Natural killer cell (primary cell): ENCODE results near the genes MRPS25 and GALNT15.

GRCh38 chr3:14948503-14949084, 1.2 kb downstream of the NR2C2 start:
- PRO-cap = bidirectional peak, plus-strand start at chr3:14948632, minus-strand start at chr3:14948365

DNA sequence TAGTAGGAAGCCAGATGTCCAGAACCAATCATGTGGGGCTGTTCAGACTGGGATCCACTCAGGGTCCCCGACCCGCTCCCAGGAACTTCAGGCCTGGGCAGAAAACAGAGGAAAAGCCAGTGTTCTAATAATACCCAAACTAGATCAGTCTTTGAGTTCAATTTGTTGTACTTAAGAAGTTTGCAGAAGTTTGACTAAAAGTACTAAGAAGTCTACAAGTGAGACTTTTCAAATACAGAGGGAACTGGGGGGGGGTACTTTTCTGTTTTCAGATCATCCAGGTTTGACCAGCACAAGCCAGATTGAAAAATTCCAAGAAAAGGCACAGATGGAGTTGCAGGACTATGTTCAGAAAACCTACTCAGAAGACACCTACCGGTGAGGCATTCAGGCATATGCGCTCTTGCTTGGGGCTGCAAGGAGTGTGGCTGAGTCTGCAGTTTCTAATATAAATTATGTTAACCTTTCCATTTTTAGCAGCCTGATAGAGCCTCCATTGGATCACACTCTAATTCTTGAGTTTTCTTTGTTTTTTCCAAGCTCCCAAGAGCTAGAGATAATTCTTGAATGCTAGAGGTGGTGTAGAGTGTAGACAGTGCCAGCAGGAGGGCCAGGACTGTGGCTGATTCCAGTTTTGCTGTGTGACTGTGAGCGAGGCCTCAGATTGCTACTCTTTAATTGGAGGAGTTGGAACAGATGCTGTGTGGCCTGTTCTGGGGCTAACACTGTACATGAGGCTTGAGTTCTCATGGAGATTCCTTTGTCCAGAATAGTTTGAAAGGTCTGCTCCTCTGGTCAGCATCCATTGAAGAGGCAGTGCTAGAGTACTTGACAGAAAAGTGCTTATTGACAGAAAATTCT, 26.0 kb downstream of the MRPS25 start:
- PRO-cap = no peak

DNA sequence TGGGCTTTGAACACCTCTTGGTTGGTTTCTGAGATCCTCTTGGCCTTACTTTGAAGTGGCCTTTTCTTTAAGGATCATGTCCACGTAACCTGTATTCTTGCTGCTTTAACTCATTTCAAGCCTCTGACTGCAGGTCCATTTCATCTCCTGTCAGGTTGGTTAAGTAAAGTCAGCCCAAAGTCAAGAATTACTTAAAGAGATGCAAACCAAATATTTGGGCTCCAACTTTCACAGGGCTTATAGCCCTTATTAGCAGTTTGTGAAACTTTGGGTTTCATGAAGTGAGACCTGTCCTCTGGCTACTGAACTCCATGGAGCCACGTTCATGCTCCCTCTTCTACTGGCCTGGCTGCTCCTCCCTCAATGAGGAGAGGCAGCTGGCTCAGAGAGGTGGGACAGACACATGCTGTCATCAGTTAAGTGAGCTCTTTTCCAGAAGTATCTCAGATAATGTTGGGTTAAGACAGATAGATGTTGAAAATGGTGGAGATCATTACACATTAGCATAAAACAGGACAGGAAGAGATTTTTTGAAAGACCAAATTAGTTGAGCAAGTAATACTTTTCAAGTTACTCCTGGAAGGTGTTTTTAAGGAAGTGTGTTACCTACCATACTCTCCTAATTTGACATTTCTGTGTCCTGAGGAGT, 19.5 kb downstream of the MRPS25 start:
- PRO-cap = no peak

DNA sequence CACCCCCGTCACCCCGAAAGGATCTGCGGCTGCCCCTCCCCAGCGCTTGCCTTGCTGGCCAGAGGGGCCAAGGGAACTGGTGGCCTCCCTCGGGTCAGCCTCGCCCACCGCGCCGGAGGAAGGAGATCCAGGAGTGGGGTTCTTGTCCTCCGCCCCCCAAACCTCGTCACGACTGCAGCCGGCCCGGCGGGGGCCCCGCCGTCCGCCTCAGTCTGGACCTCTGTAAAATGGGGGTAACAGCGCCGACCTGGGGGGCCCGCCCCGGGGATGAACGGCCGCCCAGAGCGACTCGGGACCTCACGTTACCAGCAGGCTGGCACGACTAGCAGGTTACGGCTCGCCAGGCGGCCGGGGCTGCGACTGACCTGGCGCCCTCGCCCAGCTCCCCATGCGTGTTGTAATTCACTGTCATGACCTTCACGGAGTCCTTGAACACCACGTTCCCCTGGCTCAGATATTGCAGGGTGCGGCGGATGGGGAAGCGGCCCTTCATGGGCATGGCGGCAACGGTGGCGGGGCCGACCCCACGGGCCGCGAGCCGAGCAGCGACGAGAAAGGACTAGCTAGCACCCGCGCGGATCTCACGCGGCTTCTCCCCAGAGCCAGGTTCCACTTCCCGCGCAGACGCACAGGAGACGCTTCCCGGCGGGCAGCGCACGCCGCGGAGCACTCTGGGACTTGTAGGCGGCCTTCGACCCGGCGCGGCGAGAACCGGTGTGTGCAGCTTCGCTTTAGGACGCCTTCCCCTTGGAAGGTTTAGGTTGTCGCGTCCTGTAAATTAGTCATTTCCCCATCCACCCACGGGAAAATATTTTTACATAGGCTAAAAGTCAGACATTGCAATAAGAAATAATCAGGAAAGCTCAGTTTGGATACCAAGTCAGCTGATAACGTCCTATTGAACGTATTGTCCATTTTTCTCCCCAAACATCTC, at the start of gene MRPS25:
Gene MRPS25, minus strand, starts transcription at position 620 of the 934 bp plus-strand sequence.
- PRO-cap = unidirectional peak, minus-strand start at position 561 of the sequence

DNA sequence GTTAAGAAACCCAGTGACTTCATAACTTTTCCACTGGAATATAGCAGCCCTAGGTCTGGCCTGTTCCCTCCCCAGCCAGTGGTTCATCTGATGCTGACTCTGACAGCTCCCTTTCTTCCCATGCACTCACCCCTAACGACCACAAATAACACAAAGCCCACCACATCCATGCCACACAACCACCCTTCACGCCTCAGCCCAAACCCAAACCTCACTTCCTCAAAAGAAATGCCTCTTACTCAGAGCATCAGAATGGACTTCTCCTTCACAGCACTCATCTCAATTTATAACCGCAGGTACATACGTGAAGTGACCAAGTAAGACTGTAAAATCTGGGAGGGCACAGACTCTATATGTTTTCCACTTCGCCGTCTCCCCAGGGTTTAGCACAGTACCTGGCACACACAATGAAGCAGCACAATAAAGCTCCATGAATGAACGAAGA, 1.0 kb downstream of the RBSN start:
- PRO-cap = no peak

DNA sequence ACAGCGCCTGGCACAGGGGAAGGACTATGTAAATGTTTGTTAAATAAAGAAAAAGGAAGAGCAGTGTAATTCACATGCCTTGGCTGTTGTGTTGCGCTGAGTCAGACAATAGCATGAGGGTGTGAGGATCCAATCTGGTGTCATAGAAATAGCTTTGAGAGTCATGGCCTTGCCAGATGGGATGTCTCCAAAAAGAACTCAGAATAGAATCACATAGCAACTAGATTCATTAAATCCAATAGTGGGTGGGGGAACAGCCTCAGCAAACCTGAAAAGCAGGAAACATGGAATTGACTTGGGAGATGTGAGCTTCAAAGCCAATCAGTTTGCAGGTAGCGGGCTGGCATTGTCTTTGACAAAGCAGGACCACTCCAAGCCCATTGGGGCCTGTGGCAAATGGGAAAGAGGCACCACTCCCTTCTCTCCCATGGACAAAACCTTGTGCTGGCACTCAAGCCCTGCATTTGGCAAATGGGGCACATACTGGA, 4.0 kb upstream of the RBSN start:
- PRO-cap = no peak

DNA sequence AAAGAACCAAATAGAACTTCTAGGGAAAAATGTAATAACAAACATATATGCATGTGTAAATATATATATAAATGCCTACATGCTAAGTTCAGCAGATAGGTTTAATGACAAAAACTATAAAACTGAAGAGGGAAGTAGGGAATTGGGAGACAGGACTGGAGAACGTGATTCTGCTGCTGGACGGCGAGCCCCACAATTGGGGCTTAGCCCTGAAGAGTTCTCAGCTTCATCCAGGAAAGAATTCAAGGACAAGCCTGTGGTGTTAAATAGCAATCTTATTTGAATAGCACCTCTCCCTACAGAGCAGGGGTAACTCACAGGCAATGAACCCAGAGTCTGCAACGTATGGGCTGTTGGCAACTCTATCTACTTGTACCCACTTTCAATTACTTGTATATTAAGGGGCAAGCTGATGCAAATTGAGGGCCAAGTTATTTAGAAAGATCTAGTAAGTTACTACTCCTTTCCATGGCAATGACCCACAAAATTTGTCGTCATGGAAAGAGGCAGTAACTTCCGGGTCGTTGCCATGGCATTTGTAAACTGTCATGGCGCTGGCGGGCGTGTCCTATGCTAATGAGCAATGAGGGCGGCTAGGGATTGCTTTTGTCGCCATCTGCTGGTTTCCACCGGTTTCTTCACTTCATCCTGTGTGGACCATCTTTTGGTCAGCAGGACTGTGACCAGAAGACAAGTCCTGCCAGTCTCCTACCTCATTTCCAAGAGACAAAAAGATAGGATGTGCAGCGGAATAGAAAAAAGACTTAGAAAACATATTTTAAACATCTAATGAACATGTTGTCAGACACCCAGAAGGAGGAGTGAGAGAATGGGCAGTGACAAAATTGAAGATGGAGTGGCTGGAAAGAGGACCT, 45.7 kb upstream of the SH3BP5 start:
- PRO-cap = unidirectional peak, minus-strand start at position 368 of the sequence

DNA sequence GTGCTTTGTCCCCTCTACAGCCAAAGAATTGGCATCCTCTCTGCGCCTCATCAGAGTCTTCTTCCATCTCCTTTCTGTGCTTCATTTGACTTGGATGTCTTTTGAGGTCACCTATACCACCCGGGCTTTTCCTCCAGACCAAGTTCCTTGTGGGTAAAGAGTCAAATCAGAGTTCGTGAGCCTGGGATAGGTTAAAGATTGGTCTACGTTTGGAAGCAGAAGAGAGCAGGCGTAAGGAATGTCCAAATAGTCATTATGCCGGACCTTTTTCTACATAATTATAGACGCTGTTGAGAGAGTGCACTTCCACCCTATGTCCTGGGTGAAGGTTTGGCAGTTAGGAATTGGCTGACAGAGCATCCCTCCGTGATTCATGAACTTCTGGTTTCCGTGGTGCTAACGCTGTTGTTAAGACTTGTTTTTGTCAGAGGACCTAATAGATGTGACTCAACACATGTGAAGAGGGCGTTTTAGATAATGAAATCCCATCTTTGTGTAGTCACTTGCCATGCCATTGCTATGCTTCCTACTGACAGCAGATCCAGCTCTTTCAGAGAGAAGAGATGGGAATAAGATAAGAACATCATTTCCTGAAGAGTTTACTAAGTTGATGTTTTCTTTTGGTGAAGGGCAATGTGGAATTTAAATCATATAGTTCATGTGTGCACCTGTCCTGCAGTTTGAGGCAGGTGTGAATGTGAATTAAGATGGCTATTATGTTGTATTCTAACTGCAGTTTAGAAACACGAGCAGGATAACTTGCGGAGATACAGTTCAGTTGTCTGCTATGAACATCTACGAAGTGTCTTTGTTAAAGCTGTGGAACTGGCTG, 1.2 kb downstream of the EAF1 start:
- PRO-cap = bidirectional peak, plus-strand start at position 499 of the sequence, minus-strand start at position 383 of the sequence

- PRO-cap = no peak
These were observed 14.3 kb upstream of the COLQ start for GRCh38 chr3:15535788-15536147.

- PRO-cap = bidirectional peak, plus-strand start at chr3:15797286, minus-strand start at chr3:15796932
These were observed 1.1 kb downstream of the ANKRD28 start for GRCh38 chr3:15796778-15797073.

GRCh38 chr3:15859240-15860287, 61.8 kb upstream of the ANKRD28 start:
- PRO-cap = bidirectional peak, plus-strand start at chr3:15859680, minus-strand start at chr3:15859543; bidirectional peak, plus-strand start at chr3:15859990, minus-strand start at chr3:15859814

DNA sequence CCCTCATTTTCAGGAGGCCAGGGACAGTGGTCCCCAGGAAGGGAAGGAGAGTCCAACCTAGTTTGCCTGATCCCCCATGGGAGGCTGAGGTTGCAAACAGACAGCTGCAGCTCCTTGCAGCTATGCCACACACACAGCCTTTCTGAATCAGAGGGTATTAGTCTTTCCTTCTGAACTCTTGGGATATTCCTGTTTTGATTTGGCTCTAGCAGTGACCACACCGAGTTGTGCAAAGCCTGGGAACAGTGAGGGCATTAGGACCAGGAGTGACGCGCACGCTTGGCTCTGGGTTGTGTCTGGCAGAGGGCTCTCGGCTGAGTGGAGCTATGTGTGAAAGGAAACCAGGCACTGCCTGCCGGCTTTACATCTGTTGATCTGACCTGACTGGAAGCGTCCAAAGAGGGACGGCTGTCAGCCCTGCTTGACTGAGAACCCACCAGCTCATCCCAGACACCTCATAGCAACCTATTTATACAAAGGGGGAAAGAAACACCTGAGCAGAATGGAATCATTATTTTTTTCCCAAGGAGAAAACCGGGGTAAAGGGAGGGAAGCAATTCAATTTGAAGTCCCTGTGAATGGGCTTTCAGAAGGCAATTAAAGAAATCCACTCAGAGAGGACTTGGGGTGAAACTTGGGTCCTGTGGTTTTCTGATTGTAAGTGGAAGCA, at the start of gene GALNT15:
Gene GALNT15, plus strand, starts transcription at position 364 of the 670 bp plus-strand sequence.
- PRO-cap = no peak

DNA sequence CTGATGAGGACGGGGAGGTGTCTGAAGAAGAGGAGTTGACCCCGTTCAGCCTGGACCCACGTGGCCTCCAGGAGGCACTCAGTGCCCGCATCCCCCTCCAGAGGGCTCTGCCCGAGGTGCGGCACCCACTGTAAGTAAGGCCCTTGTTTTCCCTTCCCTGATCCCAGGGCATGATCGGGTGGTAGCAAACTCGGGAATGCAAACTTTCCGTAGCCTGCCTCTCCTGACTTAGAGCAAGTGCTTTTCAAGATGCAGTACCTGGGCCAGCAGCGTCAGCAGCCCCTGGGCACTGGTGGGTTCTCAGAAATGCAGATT, 1.0 kb downstream of the GALNT15 start:
- PRO-cap = no peak

DNA sequence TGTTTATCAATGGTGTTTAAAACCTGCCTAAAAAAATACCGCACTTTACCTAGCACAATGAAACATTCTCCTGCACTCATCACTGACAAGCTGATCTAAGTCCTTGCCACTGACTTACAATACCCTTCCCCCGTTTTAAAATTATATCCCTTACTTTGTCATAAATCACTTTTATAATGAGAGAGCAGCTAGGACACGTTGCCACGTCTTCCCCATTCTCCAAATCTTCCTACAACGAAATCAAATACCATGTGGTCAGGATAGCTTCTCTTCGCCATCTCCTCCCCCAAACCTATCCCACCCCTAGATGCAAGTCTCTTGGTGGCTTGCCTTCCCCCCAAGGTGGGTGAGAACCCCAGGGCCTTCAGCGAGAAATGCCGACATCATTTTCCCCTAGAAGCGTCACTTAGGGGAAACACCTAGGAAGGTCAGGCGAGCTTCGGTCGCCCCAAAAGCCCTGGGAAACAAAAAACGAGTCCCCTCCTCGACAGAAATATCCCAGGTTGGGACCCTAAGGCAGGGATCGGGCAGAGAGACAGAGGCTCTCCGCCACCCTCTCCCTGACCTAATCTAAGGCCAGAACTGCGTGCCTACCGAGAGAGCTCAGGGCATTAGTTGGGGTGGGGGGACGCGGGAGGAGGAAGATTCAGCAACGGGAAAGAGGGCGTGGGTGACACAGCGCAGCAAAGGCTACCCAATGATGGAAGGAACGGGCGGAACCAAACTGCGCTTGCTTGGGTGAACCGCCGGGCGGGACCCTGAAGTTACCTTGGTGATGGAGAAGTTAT, 548 bp downstream of the DPH3 start:
- PRO-cap = unidirectional peak, plus-strand start at position 512 of the sequence; bidirectional peak, plus-strand start at position 722 of the sequence, minus-strand start at position 648 of the sequence

DNA sequence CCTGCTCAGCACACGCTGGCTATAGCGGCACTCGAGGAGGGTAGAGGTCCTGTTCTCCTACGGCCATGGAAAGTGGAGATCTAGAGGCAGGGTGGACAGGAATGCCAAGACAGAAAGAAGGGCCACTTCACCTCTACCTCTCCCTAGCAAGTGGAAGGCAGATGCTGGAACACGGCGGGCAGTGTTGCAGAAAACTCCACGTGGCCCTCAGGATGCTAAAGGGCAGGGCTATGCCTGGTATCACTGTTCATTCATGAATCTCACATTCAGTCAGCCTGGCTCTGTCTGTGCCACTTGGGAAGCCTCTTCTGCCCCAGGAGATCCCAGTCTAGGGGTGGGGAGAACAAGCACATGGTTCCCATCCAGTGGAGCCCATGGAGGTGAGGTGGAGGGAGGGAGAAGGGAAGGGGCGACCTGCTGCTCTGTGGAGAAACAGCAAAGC, 71.0 kb downstream of the OXNAD1 start:
- PRO-cap = no peak

GRCh38 chr3:16462872-16463131, 50.7 kb downstream of the RFTN1 start:
- PRO-cap = bidirectional peak, plus-strand start at chr3:16462950, minus-strand start at chr3:16462714

- PRO-cap = no peak
These were observed 41.1 kb downstream of the RFTN1 start for GRCh38 chr3:16472261-16473012.

DNA sequence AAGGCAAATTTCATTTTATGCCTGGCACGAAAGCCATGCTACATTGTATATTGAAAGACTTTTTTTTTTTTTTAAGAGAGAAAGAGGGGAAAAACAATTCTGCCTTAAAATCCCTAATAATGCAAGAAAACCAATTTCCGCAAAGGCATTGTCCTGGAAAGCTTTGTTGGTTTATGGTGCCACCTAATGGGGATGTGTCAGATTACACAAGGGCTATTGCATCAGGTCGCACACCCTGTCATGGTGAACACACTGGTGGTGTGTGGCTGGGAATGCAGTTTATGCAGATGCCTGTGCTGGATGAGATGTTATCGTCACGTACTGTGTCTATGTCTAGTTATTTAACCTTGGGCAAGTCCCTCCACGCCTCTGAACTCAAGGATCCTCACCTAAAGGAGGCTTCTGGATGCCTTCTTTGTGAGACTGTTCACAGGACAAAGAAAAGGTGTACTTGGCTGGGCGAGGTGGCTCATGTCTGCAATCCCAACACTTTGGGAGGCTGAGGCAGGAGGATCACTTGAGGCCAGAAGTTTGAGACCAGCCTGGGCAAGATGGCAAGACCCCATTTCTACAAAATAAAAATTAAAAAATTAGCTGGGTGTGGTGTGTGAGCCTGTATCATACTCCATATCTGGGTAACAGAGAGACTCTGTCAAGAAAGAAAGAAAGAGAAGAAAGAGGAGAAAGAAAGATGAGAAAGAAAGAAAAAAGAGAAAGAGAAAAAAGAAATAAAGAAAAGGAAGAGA, 37.4 kb upstream of the RFTN1 start:
- PRO-cap = no peak

GRCh38 chr3:16890556-16890884, 5.8 kb downstream of the PLCL2 start:
- PRO-cap = no peak

DNA sequence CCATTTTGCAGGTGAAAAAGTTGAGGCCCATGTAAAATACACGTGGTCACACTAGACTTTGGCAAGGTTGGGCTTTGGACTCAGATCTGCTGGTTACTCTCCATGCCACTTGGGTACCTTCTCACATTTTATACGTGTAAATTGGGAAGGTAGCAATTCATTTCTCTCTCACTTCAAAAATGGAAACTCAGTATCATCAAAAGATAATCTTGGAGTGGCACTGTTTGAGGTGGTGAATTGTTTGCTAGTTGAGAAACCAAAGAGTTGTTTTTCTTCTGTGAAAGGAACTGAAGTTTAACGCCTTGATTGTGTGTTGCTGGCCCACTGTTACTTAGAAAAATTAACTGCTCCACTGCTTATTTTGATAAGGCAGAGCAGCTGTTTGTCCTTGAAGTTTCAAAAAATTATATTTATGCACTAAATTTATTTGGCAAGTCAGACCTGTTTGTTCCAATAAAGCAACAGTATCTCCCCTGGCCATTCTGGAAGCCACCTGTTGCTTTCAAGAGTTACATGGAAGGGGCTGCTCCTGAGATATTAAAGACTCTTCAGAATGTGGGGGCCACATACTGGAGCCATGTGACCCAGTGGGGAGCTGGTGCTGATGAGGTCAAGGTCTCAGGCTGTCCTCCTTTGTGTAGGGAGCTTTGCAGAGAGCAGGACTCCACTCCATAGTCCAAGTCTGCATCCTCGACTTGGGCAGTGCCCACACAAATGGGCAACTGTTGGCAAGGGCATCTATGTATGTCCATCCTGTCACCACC, 16.2 kb downstream of the PLCL2 start:
- PRO-cap = no peak